H7 (cell line): ENCODE data around the genes DNMT3L, CFAP410, KRTAP10-3 and KRTAP10-10.

- RAMPAGE, long total RNA: start-site peak on the minus strand at chr21:44261867-44261959, 71 reads
These were observed at the start of gene DNMT3L for GRCh38 chr21:44261757-44262167. TSS of gene DNMT3L (minus strand) at chr21:44261897.

DNA sequence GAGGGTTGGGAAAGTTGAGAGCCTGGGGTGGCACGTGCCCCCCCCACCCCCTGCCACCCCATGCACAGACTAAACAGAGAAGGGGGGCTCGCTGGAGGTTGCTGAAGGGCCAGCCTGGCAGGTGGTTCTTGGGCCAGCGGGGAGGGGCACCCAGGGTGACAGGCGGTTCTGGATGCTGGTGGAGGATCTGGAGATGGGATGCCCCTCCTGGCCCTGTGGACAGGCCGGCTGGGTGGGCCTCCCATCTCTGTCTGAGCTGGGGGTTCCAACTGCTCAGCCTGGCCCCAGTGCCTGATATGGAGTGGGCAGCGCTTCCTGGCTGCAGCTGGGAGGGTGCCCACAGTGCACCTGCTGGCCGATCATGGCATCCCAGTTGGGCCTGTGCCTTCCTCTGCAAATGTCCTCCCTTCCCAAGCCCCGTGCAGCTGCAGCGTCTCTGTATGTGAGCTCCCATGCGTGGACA is 2.0 kb downstream of the PFKL start:
- RAMPAGE, long total RNA: no peak

DNA sequence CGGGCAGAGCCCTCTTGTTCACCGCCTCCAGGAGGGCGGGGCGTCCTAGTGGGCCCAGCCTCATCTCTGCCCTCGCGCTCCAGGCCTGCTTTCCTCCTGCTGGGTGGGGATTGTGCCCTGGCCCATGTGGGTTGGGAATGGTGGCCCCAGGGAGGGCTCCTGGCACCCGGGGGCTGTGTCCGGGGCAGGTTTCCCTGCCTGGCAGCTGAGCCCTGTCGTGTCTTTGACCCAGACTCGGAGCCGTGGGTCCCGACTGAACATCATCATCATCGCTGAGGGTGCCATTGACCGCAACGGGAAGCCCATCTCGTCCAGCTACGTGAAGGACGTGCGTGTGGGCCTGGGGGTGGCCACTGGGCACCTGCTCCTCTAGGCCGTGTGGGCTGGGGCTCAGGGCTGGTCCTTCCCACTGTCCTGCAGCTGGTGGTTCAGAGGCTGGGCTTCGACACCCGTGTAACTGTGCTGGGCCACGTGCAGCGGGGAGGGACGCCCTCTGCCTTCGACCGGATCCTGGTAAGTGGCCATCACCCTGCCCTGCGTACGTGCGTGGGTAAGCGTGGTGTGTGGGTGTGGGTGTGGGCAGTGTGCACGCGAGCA is 16.3 kb downstream of the PFKL start:
- RAMPAGE, long total RNA: no peak

GRCh38 chr21:44324247-44324753 is 14.9 kb downstream of the CFAP410 start:
- RAMPAGE, long total RNA: no peak

- RAMPAGE, long total RNA: no peak
These were observed at the start of gene CFAP410 for GRCh38 chr21:44338851-44339640. TSS of gene CFAP410 (minus strand) at chr21:44339390.

DNA sequence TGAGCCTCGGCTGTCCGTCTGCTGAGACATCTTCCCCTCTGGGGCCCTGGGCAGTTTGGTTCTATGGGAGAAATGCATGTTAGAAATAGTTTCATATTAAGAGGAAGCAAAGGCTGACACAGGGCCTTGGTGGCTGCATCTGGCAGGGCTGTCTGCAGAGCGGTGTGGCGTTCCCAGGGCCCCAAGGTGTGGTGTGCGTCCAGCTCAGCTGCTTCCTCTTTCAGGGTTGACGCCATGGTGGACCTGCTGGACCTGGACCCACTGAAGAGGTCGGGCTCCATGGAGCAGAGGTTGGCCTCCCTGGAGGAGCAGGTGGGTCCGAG is 31.9 kb upstream of the LRRC3 start:
- RAMPAGE, long total RNA: no peak

GRCh38 chr21:44424944-44426082 is 30.0 kb upstream of the LRRC3 start:
- RAMPAGE, long total RNA: no peak

- RAMPAGE, long total RNA: no peak
These were observed 27.1 kb upstream of the LRRC3 start for GRCh38 chr21:44428221-44428530.

- RAMPAGE, long total RNA: no peak
These were observed 3.4 kb upstream of the LRRC3 start for GRCh38 chr21:44451944-44452328.

GRCh38 chr21:44483972-44484488 is 28.7 kb downstream of the LRRC3 start:
- RAMPAGE, long total RNA: no peak

- RAMPAGE, long total RNA: no peak
These were observed 29.1 kb downstream of the LRRC3 start for GRCh38 chr21:44484489-44484823.

GRCh38 chr21:44558583-44558969 is at the start of gene KRTAP10-3:
TSS of gene KRTAP10-3 (minus strand) at chr21:44558795.
- RAMPAGE, long total RNA: no peak

DNA sequence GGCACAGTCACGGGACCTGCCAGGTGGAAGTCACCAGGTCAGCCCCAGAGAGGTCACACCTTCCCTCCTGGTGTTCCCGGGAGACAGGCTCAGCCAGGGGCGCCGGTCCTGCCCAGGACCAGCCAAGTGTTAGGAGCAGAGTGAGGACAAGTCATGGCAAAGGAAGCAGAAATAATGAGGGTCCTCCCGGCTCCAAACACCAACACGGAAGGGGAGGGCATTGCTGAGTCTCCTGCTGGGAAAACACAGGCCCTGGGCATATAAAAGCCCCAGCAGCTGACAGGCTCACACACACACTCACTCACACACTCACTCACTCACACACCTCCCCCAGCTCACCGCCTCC is at the start of gene KRTAP10-10:
KRTAP10-10 (plus strand) TSS at position 295 of the 346 bp plus-strand sequence.
- RAMPAGE, long total RNA: no peak

- RAMPAGE, long total RNA: no peak
These were observed 37.4 kb upstream of the TSPEAR start for GRCh38 chr21:44748615-44749236.

DNA sequence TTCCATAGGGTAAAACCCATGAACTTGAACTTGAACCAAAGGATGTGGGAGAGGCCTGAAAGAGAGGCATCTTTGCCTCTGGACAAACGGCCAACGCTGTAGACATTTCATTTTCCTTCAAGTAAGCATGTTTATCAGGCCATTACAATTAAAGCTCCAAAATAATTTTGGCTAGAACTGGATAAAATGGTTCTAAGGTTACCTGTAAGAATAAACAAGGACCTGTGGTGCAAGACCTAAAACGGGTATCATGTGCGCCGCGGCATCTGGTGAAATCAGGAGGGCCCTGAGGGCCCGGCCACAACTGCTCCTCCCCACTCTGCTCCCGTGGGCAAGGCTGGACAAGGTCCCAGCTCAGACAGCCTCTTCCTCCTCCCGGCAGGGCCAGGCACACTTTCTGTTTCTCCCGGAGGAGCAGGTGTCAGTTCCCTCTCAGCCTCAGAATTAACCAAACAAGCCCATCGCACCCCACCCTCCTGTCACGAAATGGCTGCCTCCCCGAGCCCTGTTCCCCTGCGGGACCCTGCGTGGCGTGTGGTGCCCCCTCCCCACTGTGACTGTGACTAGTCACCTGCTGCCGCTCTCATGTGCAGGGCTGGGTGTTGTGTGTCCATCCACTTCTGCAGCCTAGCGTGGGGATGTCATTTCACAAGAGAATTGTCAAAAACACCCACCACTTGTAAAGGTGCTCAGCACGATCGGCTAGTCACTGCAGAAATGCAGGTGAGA is 15.2 kb downstream of the PTTG1IP start:
- RAMPAGE, long total RNA: no peak

- RAMPAGE, long total RNA: no peak
These were observed 1.9 kb upstream of the PTTG1IP start for GRCh38 chr21:44875266-44875897.

- RAMPAGE, long total RNA: no peak
These were observed 12.6 kb upstream of the PTTG1IP start for GRCh38 chr21:44885707-44886823.

DNA sequence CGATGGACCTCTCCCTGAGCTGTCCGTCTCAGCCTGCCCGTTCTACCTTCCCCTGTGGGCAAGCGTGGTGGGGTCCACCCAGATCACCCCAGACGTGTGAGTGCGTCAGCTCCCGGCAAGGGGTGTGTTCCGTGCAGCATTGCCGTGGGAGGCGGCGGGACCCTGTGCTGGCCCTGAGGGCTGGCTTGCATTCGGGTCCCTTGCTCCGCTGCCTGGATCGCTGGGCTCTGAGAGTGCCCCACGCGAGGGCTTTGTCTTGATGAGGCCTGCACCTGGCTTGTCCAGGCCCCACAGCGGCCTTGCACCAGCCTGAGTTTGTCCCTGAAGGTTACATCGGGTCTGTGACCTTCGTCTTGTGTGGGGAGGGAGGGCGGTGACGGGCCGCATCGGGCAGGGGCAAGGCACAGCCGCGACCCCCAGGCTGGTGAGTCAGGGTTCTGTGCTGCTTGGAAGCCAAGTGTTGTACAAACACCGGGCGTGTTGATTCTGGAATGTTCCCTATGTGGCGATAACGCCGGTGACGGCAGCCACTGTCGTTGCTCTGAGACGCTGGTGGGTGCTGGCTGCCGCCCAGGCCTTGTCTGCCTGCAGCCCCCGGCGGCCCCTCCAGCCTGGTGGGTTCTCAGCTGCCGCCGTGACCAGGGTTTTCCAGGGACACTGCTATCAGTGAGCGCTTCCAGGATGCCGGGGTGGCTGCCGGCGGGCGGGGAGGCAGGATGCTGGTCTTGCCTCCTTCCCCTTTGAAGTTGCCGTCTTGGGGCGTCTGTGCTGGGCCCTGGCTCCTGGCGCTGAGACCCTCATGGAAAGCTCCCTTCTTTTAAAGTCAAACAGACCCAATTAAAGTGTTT is 42.9 kb downstream of the SLX9 start:
- RAMPAGE, long total RNA: no peak

DNA sequence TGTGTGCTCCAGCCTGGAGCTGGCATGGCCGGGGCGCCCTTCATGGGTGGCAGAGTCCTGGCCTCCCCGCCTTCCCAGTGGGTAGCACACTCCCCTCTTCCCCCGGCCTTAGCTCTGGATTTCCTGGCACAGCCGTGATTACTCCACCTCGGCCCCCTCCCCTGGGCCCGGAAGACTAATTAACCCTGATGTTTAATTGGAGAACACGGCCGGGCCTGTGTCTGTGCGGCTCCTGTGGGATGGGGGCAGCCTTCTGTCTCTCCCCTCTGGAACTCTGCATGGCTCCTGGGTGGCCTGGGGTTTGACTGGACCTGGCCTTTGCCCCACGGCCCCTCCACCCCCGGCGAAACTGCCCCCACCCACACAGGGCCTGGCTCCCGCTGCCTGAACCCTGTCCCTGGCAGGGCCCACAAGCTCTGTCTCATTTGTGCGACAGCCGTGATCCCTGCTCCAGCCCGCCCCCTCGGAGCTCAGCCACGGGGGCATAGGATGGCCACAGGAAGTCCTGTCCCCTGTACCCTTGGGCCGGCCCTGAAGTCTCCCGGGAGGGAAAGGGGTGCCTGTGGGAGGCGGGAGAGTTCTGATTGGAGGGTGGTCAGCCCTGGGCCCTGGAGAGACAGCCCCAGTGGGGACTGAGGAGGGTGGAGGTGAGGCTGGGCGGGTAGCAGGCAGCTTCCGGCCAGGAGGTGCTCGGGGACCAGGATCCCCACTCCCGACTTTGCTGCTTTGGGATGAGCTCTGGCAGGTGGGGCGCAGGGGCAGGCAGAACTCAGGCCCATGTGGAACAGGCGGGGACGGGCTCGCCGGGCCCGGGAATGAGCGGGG is 44.9 kb downstream of the SLX9 start:
- RAMPAGE, long total RNA: no peak

DNA sequence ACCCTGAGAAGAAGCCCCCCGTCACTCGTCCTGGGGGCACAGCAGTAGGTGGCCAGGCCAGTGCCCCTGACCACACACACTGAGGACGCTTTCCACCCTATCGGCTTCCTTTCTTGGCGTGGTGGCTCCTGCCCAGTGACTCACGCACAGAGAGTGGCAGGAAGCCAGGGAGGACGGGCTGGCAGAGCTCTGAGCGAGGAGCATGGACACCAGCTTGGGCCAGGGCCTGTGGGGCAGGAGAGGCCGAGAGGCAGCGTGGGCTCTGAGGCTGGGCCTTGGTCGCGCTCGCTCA is 61.1 kb downstream of the SLX9 start:
- RAMPAGE, long total RNA: no peak